NCI-H460 (cell line): ENCODE measurements around the genes SF1, MEN1 and CDC42BPG.

RAMPAGE:
- cytosol, long total RNA: no peak
- long total RNA: no peak
- nucleus, long total RNA: no peak
Observed at GRCh38 chr11:63622250-63622903, 8.1 kb upstream of the PLAAT3 start.

DNA sequence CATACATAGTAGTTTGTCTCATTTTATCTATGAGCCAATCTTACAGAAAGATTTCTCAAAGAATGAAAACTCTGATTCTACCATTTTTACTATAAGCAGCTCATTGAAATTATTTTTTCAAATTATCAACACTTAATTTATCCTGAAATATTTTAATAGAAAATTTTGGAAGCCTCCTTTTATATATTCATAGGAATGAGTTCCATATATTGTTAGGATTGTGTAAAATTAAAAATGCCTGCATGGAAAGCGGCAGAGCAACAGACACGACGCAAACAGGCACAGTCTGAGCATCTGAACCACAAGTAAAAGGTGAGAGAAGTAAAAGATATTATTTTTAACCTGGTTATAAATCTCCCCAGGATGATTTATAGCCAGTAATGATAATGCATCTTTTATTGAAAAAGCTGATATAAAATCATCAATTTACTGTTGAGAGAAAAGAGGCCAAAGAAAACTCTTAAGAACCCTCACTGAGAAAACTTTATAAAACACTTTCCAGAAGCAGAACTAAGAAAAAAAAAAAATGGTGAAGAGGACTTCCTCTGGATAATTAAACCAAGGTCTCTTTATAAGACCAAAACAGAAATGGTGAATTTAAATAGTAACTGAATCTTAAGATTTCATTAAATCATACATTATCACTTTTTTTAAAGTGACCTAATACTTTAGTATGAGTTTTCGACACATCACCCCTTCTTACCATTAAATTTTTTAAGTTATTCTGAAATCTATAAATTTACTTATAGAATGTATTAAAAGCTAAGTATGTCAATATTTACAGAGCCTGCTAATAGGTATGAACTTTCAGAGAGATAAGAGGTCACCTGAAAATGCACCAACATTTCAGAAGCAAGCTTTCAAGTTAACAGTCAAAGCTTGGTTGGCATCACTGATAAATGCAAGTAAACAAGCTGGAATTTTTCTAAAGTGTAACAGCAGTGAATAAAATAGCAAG, 12.5 kb upstream of the PLAAT3 start:
RAMPAGE:
- cytosol, long total RNA: no peak
- long total RNA: no peak
- nucleus, long total RNA: no peak

DNA sequence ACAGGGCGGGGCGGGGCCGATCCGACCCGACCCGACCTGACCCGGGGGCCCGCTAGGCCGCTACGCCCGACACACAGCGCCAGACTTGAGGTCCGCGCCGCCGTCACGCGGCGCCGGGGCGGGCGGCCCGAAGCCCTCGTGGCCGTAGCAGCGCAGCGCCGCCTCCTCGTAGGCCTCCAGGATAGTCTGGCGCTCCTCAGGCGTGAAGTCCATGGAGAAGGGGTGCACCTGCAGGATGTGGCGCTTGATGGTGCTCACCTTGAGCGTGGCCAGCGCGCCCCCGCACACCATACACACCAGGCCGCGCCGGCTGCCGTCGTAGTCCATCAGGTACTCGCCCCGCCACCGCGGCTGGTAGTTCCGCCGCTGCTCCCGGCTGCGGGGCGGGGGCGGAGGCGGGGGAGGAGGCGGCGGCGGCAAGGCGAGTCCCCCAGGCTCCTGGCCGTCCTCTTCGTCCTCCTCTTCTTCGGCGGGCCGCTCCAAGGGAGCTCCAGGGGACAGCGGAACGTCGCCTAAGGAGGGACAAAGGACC, 5.2 kb downstream of the ZFTA start:
RAMPAGE:
- cytosol, long total RNA: no peak
- long total RNA: no peak
- nucleus, long total RNA: no peak

DNA sequence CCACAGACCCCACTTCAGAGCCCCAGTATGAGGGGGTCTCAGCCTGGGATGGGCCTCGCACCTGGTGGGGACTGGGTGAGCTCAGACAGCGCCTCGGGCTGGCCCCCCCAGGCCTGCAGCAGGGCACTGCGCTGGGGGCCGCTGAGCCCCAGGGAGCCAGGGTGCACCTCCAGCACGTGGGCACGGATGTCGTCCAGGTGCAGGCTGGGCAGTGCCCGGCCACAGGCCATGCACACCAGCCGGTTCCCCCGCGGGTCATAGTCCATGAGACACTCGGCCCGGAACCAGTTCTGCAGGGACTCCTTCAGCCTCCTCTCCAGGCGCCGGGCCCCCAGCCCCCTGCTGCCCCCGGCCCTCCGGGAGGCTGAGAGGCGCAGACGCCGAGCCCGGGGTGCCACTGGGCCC, 3.8 kb downstream of the ZFTA start:
RAMPAGE:
- cytosol, long total RNA: no peak
- long total RNA: no peak
- nucleus, long total RNA: no peak

GRCh38 chr11:63991083-63991301, 4.8 kb downstream of the OTUB1 start:
RAMPAGE:
- cytosol, long total RNA: no peak
- long total RNA: no peak
- nucleus, long total RNA: no peak

GRCh38 chr11:64007042-64008184, 21.2 kb downstream of the OTUB1 start:
RAMPAGE:
- cytosol, long total RNA: no peak
- long total RNA: no peak
- nucleus, long total RNA: no peak

GRCh38 chr11:64090974-64091733, 55.4 kb downstream of the FLRT1 start:
RAMPAGE:
- cytosol, long total RNA: no peak
- long total RNA: no peak
- nucleus, long total RNA: no peak

DNA sequence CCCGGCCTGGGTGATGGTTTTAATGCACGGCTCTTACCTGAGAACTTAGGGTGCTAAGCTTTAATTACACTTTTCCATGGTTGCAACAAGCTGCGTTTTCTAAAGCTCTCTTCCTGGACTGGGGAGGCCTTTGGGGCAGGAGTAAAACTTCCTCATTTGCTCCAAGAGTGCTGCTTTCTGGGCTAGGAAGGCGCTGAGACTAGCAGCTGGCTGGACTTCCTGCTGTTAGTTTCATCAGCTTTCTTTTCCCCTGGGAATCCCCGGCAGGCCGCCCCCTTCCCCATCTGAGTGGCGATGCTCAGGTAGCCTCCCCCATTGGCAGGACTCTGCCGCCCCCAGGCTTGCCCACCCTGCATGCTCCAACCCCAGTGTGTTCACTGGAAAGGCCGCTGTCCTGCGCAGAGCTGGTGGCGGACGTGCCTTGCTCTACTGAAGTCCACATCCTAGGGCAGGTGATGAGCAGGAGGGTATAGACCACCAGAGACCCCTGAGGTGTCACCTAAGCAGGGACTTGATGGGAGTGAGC, 922 bp upstream of the FERMT3 start:
RAMPAGE:
- cytosol, long total RNA: no peak
- long total RNA: no peak
- nucleus, long total RNA: no peak

DNA sequence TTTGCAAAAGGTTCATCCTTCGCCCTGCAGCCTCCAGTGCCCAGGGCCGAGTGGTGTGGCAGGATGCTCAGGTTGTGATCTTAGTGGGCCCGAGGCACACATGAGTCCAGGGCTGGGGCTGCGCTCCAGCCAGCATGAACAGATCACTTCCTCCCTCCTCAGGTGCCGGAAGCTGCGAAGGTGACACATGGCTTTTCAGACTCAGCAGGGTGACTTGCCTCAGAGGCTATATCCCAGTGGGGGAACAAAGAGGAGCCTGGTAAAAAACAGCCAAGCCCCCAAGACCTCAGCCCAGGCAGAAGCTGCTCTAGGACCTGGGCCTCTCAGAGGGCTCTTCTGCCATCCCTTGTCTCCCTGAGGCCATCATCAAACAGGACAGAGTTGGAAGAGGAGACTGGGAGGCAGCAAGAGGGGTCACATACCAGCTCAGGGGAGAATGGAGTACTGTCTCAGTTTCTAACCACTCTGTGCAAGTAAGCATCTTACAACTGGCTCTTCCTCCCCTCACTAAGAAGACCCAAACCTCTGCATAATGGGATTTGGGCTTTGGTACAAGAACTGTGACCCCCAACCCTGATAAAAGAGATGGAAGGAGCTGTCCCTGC, 2.6 kb upstream of the ENSG00000286264 start:
RAMPAGE:
- cytosol, long total RNA: no peak
- long total RNA: no peak
- nucleus, long total RNA: no peak

RAMPAGE:
- cytosol, long total RNA: no peak
- long total RNA: no peak
- nucleus, long total RNA: no peak
Observed at GRCh38 chr11:64304667-64305348, 516 bp upstream of the ESRRA start.

GRCh38 chr11:64351029-64351681, 7.8 kb upstream of the RPS6KA4 start:
RAMPAGE:
- cytosol, long total RNA: no peak
- long total RNA: no peak
- nucleus, long total RNA: no peak

RAMPAGE:
- cytosol, long total RNA: no peak
- long total RNA: no peak
- nucleus, long total RNA: no peak
Observed at GRCh38 chr11:64447739-64448717, 89.1 kb downstream of the RPS6KA4 start.

DNA sequence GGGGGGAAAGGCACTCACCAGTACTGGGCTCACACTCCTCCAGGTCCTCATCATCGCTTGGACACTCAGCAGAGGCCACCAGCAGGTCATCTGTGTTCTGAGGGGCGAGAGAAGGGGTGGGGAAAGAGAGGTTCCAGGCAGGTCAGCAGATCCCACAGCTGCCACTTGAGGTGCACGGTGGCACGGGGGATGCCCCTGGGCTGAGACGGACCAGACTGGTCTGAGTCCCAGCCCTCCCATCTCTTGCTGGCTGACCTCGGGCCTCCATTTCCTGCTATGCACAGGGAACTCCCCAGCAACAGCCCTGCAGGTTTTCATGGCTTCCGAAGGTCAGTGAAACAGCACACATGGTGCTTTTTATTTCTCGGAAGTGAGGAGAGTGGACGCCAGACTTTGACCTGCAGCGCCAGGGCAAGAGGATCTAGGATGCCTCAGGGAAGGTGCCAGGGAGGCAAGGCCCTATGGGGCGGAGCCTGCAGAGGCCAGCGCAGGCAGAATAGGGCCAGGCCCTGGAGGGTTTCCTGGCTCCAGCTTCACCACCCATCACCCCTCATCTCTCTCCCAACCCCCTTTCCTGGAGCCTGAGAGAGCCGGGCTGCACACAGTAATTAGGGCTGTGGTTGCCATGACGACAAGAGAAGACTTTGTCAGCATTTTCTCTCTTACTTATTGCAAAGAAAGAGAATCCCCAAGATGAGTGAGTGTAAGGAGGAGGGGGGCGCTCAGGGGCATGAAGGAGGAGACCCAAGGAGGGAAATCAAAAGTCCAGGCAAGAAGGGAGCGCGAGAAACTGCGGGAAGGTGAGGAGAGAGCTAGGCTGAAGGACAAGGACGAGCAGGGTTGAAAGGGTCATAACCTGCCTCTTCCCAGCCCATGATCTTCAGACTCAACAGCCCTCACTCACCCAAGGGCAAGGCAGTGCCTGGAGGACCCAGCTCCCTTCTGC, 29.5 kb downstream of the SLC22A12 start:
RAMPAGE:
- cytosol, long total RNA: no peak
- long total RNA: no peak
- nucleus, long total RNA: no peak

DNA sequence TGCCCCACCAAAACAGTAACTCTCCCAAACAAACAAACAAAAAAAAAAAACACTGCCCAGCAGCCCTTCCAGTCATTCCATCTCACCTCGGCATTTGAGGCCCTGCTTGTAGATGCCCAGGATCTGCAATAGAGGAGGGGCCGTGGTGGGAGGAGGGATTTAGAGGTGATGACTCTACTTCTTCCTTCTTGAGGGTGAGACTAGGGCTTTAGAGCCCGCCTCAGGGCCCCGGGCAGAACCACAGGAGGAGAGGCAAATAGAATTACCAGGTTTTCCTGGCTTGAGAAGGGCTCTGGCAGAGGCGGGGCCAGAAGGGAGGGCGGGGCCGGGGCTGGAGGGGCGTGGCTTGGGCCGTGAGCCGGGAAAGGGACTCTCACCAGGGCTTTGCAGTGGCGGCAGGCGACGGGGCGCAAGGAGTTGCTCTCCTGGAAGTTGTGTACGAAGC, 6.7 kb upstream of the NRXN2 start:
RAMPAGE:
- cytosol, long total RNA: no peak
- long total RNA: no peak
- nucleus, long total RNA: no peak

DNA sequence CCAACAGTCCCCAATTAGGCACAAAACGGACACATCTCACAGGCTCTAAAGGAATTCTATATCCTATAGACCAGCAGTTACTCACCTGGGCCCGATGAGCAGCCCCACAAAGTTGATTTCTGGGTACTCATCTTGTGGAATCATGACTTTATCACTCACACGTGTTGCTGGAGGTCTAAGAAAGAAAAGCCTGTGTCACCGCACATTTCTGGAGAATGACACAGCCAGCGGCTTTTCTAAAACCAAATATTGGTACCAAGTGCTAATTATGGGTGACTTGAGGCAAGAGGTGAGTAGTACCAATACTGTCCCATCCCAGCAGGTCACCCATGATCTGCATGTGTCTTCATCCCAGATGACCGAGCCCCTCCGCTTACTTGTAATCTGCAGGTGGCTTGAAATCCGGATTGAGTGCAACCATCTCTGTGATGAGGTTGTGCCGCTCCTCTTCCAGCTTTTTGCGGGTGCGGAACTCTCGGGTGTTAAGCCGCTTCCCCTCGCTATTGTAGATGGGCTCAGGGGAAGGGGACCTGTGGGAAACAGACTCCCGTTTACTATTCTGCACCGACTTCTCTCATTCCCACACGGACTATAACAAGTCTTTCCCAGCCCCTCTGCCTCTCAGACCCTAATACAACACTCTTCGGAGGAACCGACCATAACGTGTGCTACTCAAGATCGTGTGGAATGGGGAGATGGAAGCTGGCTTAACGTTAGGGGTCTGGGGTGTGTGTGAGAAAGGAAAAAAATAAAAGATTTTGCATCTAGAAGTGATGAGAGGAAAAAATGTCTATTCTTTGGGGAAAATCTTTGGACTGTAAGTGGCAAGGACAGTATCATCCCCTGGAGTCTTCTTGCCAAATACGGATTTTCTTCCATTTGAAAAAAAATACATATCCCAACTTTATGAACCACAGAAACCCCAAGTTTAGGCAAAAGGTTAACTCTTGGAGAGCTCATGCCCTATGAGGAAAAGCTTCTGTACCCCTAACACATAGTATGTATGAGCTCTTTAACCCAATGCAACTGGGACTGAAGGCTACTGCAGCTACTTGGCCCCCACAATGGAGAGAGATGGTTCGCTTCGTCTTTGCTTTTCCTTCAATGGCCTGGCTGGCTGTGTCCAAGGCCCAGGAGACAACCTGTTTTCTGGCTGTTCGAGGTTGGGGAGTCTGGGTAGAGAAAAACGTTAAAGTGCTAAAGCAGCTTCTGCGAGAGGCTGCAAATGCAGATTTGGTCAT, 8.0 kb downstream of the SF1 start:
RAMPAGE:
- cytosol, long total RNA: no peak
- long total RNA: no peak
- nucleus, long total RNA: no peak

DNA sequence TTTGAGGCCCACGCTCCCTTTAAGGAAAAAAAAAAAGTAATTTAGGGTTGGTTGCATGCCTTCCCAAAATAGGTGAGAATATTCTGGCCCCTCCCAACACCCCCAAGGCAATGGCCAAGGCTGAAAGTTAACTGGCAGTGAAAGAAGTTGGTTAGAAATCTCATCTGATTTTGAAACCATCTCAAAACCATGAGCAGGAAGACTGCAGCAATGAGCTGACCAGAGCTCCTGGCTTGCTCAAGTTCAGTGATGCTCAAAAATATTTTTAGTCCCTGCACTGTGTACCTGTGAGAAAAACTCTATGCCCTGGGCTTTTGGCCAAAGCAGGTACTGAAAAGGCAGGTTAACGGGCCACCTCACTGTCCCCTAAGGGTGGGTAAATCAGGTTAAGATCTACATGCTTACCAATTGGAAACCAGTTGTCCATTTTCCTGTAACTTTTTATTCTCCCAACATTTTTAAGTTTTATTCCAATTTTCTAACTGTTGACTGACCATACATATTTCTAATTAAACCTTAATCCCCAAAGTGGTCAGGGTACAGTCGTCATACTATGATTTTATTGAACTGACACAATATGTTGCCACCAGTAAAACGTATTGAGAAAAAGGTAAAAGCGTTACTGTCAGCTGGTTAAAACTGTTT, 5.4 kb downstream of the SF1 start:
RAMPAGE:
- cytosol, long total RNA: no peak
- long total RNA: no peak
- nucleus, long total RNA: no peak

DNA sequence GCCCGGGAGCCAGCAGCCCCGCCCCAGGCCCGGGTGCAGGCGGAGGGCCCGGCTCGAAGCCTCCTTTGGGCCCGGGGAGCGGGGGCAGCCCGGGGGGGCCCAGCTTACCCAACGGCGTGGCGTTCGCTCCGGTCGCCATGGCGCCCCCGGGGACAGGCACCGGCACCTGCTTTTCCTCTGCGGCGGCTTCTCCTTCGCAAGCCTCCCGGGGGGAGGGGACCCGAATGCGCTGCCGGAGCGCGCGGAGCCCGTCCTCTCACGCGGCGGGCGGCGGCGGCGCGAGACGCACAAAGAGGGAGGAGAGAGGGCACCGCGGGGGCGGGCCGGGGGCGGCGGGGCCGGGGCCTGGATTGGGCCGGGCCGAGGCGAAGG, at the start of gene SF1:
SF1 (minus strand) TSS at position 289 of the 372 bp plus-strand sequence.
RAMPAGE:
- cytosol, long total RNA: start-site peak on the minus strand centred at position 242 of the sequence, 88 bp wide, 855 and 803 reads in 2 replicates
- long total RNA: start-site peak on the minus strand centred at position 268 of the sequence, 29 bp wide, 31 and 365 reads in 2 replicates
- nucleus, long total RNA: start-site peak on the minus strand centred at position 272 of the sequence, 37 bp wide, 252 and 478 reads in 2 replicates

RAMPAGE:
- cytosol, long total RNA: no peak
- long total RNA: no peak
- nucleus, long total RNA: no peak
Observed at GRCh38 chr11:64810271-64811325, at the start of gene MEN1. Gene MEN1, minus strand, starts transcription at chr11:64810551.

DNA sequence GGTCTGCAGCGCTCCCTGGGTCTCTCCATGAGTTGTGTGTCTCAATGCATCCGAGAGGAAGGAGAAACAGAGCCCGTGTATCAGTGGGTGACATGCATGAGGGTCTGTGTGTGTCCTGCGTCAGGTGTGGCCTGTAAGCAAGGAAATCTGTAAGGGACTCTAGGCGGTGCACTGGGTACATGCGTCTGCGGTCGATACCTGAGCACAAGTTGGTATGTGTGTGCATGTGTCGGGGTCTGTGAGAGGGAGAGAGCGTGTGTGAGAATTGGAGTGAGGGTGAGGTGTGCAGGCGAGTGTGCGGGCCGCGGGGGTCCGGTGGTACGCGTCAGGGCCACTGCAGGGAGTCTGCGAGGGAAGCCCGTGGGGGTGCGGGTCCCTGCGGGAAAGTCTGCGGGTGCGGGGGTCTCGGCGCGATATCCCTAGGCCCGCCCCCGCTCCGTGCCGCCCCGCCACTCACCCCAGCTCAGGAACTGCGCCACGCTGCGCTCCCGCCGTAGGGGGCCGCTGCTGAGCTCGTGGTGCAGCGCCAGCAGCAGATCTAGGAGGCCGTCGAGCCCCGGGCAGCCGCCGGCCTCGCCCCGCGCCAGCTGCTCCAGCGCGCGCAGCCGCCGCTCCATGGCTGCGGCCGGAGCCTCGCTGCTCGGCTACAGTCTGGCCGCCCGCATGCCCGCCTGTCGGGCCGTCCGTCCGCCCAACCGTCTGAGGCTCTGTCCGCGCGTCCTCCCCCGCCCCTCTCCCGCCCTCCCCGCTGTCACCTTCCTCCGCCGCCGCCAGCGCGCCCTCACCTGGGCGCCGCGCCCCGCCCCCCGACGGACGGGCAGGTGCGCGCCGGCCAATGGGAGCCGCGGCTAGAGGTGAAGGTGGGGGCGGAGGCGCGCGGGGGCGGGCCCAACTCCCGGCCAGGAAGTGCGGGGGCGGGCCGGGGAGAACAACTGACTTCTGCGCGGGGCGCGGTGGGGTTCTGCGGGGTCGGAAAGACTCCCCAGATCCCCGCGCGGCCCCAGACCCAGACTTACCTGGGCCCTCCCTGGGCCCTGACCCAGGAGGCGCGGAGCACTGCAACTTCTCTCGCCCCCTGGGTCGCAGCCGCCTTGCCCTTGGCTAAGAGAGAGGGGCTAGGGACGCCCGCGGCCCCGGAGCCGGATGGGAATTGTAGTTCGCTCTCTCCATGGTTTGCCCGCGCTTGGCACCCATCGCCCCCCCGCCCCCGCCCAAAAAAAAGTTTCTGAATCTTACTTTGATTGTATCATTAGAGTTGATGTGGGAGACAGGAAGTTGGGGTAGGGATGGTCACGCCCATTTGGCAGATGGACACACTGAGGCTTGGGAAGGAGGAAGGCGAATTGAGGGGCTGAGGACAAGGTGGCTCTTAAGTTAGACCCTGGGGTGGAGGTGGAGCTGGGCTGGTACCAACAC, at the start of gene CDC42BPG:
CDC42BPG (minus strand) TSS at position 701 of the 1,416 bp plus-strand sequence.
RAMPAGE:
- cytosol, long total RNA: no peak
- long total RNA: no peak
- nucleus, long total RNA: no peak

GRCh38 chr11:64854214-64855373, 10.1 kb upstream of the CDC42BPG start:
RAMPAGE:
- cytosol, long total RNA: no peak
- long total RNA: no peak
- nucleus, long total RNA: no peak